Pericardium fibroblast (primary cell): Measurements from ENCODE around the gene SPACA5B.

GRCh38 chrX:47662102-47662634 lies 3.2 kb upstream of the UXT start:
- RAMPAGE, long total RNA = no peak

GRCh38 chrX:47676349-47676949 lies 17.5 kb upstream of the UXT start:
- RAMPAGE, long total RNA = no peak

DNA sequence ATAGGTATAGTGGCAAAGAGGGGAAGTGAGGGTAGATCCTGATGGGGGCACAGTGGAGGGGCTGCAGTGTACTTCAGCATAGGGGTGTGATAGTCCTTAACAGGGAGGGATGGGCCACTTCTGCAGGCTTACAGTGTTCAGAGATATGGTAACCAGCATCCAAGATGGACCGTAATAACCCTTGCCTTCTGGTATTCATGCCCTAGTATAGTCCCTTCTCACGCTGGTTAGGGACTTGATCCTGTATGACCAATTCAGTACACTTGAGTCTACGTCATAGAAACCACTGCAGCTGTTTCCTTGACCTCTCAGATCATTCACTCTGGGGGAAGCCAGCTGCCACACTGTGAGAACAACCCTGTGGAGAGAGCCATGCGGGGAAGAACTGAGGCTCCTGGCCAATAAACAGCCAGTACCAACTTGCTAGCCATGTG lies 87.6 kb upstream of the ZNF81 start:
- RAMPAGE, long total RNA = no peak

GRCh38 chrX:48045670-48046352 lies 25.6 kb downstream of the ZNF630 start:
- RAMPAGE, long total RNA = no peak

- RAMPAGE, long total RNA = no peak
These were observed 18.4 kb downstream of the ZNF630 start for GRCh38 chrX:48052898-48053529.

- RAMPAGE, long total RNA = no peak
These were observed at the start of gene SPACA5B for GRCh38 chrX:48130217-48130847. Gene SPACA5B (plus strand): TSS chrX:48130626.

DNA sequence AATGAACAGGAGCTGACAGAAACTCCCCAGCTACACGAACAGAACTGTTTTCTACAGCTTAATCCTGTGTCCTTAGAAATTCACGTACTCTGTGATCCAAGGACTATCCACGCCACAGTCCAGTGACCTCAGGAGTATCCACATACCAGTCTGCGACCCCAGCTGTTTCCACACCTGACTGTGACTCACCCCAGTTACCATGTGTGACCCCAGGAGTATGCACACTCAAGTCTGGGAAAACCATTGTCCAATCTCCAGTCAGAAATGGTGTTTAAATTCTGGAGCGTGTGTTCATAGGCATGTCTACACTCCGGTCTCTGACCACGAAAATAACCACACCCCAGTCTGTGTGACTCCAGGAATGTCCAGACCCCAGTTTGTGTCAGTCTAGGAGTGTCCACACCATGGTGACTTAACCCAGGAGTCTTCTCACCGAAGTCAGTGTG lies 11.2 kb downstream of the FTSJ1 start:
- RAMPAGE, long total RNA = no peak

DNA sequence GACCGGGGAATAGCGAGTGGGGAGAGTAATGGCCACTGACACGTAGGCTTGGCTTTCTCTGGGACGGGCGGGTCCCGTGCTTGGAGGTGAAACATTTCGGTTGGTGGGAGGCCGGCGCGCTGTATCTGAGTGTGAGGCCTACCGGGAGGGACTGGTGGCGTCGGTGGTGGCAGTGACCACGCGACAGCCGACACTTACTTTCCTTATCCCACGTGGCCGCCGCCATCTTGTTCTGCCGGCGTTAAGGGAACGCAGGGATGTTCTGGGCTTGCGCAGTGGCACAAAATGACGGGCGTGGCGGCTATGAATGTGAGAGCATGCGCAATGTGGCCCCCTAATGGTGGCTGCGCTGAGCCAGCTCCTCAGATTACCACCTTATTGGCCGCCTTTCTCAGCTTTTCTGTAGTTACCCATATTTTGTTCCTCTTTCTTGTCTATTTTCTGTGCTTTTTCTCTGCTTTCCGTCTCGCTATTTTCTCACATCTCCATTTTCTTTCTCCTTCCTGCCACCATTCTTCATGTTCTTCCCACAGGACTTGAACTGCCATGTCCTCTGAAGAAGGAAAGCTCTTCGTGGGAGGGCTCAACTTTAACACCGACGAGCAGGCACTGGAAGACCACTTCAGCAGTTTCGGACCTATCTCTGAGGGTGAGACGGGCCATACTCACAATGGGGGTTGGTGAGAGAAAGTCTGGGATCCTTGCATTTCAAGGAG lies 509 bp downstream of the RBM3 start:
- RAMPAGE, long total RNA = no peak

- RAMPAGE, long total RNA = no peak
These were observed 4.7 kb downstream of the RBM3 start for GRCh38 chrX:48578648-48579630.

DNA sequence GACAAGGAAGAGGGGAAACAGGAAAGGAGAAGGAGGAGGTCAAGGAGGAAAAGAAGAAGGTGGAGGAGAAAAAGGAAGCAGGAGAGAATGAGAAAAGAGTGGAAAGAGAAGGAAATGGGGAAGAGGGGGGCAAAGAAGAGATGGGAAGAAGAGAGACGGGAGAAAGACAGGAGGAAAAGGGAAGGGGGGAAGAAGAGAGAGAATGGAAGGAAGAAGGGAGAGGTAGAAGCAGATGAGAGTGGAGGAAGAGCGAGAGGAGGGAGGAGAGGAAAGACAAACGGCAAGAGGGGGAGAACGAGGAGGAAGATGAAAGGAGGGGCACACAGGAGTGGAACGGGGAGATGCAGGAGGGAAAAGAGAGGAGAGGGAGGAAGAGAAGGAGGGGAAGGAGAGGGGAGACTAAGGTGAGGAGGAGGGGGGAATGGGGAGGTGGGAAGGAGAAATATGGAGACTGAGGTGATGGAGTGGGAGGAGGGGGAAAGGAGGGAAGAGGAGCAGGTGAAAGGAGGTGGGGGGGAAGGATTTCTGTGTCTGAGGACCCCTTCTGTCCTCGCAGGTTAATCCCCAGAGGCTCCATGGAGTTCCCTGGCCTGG lies 4.2 kb downstream of the GATA1 start:
- RAMPAGE, long total RNA = no peak

GRCh38 chrX:48831176-48831590 lies 4.2 kb downstream of the PCSK1N start:
- RAMPAGE, long total RNA = no peak

DNA sequence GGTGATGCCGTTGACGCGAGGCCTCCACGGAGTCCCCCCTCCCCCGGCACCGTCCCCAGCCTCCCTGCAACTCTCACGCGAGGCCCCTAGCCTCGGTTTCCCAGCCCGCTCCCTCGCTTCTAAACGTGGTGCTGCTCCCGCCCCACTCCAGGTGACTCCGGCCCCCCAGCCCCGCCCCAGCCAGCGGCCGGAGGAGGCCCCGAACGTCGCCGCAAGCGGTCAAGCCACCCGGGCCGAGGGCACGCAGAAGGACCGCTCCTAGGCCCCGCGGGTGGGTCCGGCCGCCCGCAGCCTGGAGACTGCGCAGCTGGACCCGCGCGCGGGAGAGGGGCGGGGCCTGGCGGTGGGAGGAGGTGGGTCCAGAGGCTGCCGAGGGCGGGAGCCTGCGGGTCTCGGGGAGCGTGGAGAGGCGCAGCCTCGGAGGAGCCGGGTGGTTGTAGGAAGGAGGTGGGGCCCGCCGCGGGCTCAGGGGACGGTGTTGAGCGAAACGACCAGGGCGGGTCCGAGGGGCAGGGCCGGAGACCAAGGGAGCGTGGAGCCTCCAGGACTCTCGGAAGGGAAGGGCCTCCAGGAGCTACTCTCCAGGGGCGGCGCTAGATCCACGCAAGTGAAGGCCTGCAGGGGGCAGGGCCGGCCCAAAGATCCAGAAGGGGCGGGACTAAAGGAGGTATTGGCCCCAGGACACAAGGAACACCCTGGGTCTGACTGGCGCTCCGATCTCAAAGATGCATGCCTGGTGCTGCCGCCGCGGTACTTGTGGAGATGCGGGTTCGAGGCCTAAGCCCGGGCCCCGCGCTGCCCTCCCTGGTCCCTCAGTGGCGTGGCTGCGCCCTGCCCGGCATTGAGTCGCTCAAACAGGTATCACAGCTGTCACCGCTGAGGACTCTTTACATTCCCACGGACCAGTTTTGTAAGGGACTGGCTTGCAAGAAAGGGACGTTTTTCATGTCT lies 6.1 kb downstream of the TIMM17B start:
- RAMPAGE, long total RNA = no peak

DNA sequence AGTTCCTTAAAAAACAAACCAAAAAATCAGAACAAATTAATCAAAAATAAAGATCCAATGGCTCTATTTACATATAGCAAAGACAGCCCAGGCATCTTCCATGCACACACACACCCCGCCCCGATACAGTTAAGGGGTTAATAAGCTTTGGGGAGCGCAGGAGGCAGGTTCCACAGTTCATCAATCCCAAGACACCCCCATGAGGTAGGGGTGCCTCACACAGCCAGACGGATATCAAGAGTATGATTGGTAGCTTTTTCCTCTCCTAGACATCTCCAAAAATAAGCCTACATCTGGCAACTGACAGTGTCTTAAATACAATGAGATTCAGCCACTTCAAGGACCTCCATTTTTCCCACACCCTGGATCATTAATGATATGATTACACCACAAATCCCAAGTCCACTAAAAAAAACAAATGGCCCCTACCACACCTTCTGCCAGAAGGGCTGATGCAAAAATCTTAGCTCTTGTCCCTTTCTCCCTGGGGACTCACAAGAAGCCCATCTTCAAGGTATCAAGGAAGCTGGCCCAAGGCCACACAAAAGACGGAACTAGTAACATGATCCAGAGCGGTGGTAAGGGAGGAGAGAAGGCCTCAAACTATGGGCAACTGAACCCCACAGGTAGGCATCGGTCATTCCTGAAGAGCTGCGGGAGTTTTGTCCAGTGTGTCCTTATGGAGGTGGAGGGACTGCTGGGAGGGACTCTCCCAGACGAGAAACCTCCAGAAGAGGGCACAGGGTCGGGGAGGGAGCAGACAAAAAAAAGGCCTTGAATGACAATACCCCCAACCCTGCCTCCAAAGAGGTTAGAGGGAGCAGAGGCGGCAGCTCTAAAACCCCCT lies 6.2 kb downstream of the PQBP1 start:
- RAMPAGE, long total RNA = no peak

DNA sequence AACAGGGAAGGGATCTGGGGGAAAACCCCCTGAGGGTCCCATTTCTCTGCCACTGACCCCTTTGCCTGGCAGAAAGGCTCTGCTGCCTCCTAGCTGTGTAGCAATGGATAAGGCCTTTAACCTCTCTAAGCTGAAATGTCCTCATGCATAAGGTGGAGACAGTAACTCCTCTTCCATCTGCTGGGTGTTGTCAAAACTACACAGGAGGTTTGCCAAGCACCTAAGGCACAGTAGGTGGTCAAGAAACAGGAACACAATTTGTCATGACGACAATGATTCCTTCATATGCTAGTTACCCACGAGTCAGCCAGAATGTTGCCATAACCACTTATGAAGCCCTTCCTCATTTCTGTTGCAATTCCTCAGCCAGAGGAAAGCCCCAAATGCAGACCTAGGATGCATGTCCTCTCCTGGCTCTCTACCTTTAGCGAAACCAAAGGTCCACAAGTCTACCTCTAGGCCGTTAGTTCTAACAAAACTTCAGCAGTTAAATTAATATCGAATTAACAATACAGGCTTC lies 18.8 kb upstream of the PIM2 start:
- RAMPAGE, long total RNA = no peak

GRCh38 chrX:48938589-48939154 lies 18.7 kb downstream of the OTUD5 start:
- RAMPAGE, long total RNA = no peak

DNA sequence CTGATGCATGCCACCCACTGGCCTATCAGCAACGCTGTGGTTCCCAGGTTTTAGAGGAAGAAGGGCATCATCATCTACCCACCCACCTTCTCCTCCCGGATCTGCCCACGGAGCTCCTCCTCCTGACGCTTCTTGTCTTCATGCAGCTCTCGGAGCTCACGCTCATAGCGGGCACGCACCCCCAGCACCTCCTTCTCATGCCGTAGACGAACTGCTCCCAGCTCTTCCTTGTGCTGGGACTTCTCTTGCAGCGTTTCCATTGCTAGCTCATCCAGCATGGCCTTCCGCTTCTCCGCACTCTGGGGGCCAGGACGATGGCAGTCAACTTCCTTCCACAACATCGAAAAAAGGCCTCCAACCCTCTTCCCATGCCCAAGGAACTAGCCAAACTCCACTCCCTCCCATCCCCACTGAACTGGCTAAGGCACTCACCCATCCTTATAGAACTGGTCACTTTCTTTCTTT lies 11.5 kb upstream of the KCND1 start:
- RAMPAGE, long total RNA = no peak

- RAMPAGE, long total RNA = no peak
These were observed 14.6 kb downstream of the TFE3 start for GRCh38 chrX:49028463-49028974.

DNA sequence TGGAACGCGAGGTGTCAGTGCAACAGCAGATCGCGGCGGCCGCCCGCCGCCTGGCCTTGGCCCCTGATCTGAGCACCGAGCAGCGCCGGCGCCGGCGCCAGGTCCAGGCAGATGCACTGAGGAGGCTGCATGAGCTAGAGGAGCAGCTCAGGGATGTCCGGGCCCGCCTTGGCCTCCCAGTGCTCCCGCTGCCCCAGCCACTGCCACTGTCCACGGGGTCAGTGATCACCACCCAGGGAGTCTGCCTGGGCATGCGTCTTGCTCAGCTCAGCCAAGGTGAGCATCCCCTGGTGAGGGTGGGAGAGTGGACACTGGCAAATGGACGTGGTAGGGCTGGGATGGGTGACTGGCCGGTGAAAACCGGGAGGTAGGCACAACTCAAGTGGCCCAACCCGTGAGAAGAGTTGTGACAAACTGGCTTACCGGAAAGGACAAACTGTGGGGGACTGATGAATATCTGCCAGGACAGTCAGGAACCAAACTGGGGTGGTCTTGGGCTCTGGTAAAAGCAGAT lies 5.6 kb downstream of the CCDC120 start:
- RAMPAGE, long total RNA = no peak

GRCh38 chrX:49079412-49079766 lies 298 bp downstream of the WDR45 start:
- RAMPAGE, long total RNA = no peak

- RAMPAGE, long total RNA = no peak
These were observed 7.6 kb upstream of the MAGIX start for GRCh38 chrX:49154704-49155593.